OVCAR3 (cell line): ENCODE data around the genes RIMBP2 and RAN.

DNA sequence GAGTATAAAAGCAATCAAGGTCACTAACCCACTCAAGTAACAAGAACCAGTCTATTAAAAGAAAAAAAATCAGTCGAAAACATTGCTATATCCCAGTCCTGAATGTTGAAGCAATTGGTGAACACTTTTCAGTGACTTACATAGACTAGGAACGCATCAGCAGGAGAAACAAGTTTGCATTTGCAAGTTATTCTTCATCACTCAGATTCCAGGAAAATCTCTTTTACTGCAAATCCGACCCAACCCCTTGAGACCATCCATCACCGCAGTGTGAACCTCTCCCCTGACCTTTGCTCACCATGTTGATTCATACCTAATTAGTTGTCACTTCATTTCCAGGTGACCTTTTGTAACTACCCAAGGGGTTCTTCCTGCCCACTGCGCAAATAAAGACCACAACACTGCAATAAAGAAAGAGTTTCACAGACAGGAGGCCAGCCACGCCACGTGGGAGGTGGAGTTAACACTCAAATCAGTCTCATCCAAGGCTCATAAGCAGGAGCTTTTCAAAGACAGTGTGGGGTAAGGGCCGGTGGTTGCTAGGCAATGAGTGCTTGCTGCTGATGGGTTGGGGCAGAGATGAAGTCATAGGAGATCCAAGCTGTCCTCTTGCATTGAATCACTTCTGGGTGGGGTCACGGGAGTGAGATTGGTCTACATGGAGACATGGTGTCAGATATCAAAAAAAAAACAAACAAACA lies 241.3 kb upstream of the TMEM132C start:
- RRBS, result no CpG with 5 or more reads among the region's 9 CpGs

GRCh38 chr12:128817524-128818507 lies 5.9 kb downstream of the SLC15A4 start:
- RRBS, result no CpG with 5 or more reads among the region's 12 CpGs

- RRBS, result no CpG with 5 or more reads among the region's 15 CpGs
These were observed 29.2 kb upstream of the FZD10 start for GRCh38 chr12:130132999-130133571.

DNA sequence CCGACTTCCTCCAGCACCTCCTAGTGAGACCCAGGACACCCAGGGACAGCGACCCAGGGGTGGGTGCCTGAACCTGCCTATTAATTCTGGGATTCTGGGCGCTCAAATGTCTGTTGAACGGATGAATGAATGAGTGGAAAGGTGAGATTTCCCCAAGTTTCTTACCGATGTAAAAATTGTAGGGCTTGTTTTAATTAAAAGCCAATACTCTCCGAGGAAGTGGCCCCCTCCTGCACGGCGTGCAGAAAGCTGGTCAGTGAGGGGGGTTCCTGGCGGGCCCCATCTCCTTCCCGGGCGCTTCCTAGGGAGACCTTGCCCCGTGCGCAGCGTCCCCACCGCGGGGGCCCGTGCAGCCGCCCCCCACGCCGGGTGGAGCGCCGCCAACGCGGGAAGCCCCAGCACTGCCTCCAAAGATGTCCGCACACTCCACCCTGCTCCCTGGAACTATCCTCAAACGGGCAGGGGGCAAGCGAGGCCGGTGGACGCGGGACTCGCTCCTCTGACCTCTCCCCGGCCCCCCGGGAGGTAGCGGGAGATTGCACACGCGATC lies 1.7 kb upstream of the FZD10 start:
- RRBS, result 22% methylated on average over 24 of the region's 36 CpGs

DNA sequence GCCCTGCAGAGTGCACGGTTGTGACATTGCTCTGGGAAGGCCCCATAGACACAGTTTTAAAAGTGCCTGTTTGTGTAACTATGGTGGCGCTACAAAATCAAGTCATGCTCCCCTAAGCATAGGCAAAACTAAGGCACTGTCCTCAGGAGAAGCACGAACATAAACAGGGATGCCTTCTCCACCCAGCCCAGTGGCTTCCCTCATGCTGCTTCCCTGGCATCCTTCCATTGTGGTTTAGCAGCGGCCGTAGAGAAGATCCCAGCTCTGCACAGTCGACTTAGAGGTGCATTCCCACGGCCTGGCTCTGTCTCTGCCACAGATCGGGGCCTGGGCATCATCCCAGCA lies 70.5 kb downstream of the PIWIL1 start:
- RRBS, result no CpG with 5 or more reads among the region's 8 CpGs

GRCh38 chr12:130716125-130716875 lies at the start of gene RIMBP2:
Gene RIMBP2, minus strand, starts transcription at chr12:130716299.
- RRBS, result 5% methylated on average over 5 of the region's 24 CpGs

- RRBS, result no CpG with 5 or more reads among the region's 39 CpGs
These were observed 1.1 kb upstream of the RAN start for GRCh38 chr12:130870496-130871375.

DNA sequence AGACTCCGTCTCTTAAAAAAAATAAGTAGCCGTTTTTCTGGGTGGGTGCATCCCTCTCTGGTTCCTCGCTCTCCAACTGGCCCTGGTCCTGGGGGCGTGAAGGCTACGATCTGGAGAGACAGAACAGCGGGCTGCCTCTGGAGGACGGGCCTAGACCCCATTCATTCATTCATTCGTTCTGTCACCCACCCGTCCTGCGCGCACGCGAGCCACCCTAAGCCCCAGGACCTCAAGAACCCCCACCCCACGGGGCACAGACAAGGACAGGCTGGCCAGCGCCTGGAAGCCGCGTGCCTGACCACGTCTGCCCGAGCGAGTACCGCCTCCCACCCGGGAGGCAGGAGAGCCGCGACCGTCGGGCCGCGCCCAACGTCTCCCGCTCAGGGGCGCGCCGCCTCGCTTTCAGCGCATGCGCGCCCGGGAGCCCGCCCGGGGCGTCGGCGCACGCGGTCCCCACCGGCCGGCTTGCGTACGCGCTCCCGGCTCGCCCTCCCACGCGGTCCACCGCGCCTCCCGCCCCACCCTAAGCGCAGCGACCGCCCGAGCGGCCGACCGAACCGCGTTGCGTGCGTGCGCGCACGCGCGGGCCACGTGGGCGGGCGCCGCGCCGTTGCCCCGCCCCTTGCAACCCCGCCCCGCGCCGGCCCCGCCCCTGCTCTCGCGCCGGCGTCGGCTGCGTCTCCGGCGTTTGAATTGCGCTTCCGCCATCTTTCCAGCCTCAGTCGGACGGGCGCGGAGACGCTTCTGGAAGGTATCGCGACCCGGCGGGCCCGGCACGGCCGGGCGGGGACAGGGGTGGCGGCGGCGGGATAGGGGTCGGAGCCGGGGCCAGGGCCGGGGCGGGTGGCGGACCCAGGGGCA lies at the start of gene RAN:
Gene RAN (plus strand): TSS at position 691 of the 861 bp plus-strand sequence.
- RRBS, result 5% methylated on average over 35 of the region's 116 CpGs

DNA sequence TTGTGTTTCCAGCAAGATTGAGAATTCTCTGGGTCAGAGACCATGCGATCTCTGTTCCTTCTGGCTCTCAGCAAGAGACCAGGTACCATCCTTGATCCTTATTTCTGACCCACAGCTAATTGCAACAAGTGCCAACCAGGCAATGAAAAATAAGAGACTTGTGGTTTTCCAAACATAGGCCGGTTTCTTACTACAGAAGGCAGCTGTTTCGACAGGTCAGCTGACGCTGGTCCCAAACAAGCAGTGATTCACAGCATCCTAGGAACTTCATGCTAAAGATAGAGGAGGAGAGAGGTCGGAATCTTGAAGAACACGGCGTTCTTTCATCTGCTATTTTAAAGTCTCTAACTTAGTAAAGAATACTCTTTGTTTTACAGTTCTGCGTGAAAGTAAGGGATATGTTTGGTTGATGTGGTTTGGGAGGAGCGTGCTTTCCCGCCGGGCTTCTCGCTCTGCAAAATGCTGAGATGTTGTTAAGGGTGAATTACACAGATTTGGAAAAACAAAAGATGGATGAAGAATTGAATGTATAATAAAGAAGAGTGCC lies 28.0 kb upstream of the ADGRD1 start:
- RRBS, result no CpG with 5 or more reads among the region's 12 CpGs

GRCh38 chr12:131028273-131029250 lies 74.9 kb downstream of the ADGRD1 start:
- RRBS, result 39% methylated on average over 3 of the region's 33 CpGs

GRCh38 chr12:131604296-131605002 lies 106.4 kb upstream of the SFSWAP start:
- RRBS, result no CpG with 5 or more reads among the region's 18 CpGs

DNA sequence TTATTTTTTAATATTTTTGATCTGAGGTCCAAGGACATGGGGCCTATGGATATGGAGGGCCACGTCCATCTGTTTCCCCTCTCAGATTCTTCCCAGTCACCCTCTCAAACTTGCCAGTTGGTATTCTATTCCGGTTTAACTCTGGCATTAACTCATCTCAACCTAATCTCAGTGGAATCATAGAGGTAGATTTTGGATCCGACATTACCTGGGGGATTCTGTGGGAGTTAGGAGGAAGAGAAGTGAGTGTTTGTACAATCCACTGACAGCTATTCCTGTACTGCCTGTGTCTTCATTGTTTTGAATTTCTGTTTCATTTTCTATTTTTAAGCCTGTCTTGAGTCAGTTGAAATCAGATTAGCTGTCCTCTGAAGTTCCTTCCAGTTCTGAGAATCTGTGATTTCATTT lies 103.5 kb upstream of the SFSWAP start:
- RRBS, result no CpG with 5 or more reads among the region's 3 CpGs

GRCh38 chr12:131736603-131736918 lies 25.7 kb downstream of the SFSWAP start:
- RRBS, result no CpG with 5 or more reads among the region's 9 CpGs

DNA sequence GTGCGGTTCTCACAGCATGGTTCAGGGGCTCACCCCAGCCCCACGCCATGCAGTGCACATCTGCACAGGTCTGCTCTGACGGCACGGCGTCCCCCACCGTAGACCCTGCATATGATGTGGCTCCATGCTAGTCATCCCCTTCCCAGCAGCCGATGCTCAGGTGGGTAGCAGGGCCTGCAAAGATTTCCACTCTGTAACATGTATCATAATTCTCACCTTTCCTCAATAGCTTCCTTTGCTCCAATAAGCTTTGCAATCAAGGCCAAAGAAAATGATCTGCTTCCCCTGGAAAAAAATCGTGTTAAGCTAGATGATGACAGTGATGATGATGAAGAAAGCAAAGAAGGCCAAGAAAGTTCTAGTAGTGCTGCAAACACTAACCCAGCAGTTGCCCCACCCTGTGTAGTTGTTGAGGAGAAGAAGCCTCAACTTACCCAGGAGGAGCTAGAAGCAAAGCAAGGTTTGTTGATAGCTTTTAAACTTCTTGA lies 53.4 kb downstream of the SFSWAP start:
- RRBS, result no CpG with 5 or more reads among the region's 8 CpGs

GRCh38 chr12:131831540-131832140 lies 3.4 kb downstream of the MMP17 start:
- RRBS, result 12% methylated on average over 2 of the region's 24 CpGs

GRCh38 chr12:131851814-131852416 lies 23.7 kb downstream of the MMP17 start:
- RRBS, result no CpG with 5 or more reads among the region's 29 CpGs

DNA sequence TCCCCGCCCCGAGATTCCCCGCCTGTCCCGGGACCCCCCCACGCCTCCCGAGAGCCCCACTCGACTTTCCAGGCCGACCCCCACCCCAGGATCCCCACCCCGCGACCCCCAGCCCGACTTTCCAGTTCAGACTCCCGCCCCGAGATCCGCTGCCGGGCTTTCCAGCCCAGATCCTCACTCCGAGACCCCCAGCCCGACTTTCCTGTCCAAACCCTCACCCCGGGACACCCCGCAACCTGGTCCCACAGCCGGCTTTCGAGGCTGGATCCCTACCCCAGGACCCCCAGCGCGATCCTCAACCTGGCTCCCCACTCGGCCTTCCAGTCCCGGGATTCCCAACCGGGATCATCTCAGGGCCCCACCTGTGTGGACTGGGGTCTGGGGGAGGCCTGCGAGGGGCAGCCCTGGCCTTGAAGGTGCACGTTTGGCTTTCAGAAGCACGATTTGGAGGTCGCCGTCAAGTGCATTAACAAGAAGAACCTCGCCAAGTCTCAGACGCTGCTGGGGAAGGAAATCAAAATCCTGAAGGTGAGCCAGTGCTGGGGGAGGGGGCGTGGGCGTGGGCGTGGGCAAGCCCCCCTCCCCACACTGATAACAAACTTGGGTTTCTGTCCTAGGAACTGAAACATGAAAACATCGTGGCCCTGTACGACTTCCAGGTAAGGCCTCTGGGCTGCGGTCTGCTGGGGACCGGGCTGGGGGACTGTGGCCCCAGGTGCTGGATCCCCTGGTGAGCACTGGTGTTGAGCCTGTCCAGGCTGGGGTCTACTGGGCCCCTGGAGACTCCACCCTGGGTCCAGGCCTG lies 946 bp downstream of the ULK1 start:
- RRBS, result 9% methylated on average over 12 of the region's 40 CpGs

DNA sequence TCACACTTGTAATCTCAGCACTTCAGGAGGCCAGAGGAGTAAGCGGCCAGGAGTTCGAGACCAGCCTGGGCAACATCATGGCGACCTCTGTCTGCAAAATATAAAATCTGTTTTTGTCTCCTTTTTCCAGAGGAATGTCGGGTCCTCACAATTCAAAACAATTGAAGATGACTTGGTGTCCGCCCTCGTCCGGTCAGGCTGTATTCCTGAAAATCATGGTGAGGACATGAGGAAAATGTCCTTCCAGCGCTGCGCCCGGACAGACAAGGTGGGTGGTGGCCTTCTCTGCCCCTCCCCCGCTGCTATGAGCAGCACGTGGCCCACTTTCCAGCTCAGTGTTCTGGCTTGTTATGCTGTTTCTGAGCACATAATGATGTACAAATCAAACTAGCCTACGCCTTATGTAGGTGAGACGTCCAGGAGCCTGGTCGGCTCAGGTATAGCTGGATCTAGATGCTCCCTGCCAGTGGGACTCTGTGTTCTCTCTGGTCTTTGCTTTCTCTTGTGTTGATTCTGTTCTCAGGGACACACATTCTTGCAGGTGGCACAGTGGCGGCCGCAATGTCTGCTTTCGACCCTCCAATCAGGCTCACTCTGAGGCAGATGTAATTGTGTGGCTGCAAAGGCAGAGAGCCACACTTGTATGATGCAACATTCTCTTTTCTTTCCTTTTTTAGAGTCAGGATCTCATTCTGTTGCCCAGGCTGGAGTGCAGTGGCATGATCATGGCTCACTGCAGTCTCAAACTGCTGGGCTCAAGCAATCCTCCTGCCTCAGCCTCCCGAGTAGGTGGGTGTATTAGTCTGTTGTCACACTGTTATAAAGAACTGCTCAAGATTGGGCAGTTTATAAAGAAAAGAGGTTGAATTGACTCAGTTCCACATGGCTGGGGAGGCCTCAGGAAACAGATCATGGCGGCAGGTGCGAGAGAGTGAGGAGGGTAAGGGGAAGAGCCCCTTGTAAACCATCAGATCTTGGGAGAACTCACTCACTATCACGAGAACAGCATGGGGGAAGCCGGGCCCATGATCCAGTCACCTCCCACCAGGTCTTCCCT lies 3.3 kb downstream of the PUS1 start:
- RRBS, result 97% methylated on average over 3 of the region's 23 CpGs

DNA sequence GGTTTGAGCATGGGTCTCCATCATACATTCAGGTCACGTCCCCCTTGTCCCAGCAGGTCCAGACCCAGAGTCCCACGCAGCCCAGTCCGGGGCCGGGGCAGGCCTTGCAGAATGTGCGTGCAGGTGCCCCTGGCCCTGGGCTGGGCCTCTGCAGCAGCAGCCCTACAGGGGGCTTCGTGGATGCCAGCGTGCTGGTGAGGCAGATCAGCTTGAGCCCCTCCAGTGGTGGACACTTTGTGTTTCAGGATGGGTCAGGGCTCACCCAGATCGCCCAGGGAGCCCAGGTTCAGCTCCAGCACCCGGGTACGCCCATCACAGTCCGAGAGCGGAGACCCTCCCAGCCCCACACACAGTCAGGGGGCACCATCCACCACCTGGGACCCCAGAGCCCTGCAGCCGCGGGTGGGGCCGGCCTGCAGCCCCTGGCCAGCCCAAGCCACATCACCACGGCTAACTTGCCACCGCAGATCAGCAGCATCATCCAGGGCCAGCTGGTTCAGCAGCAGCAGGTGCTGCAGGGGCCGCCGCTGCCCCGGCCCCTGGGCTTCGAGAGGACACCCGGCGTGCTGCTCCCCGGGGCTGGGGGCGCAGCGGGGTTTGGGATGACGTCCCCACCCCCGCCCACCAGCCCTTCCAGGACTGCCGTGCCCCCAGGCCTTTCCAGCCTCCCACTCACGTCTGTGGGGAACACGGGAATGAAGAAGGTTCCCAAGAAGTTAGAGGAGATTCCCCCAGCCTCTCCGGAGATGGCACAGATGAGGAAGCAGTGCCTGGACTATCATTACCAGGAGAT lies 11.4 kb downstream of the EP400 start:
- RRBS, result no CpG with 5 or more reads among the region's 32 CpGs

DNA sequence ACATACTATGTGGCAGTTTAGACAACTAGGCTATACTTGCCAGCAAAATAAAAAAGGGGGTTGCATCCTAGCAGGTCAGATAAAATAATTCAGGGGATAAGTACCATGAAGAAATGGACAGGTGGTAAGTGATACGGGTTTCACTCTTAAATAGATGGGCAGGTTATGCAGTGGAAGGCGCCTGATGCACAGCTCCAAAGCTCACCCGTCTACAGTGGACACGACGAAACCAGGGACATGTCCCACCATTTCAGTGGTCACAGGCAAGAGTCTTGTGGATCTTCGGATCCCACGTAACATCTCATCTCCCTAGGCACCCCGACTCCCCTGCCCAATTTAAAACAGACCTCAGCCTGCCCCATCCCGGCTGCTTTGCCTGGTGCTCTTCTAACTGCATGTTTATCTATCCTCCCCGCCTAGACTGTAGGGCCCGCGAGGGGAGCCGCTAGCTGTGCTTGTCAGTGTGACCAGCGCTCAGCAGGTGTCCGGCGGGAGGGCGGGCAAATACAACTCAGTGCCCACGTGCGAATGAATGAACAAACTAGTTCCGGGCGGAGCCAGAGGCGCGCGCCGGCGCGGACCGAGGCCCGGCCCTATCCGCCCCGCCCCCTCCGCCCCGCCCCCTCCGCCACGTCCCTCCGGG lies 60.4 kb downstream of the DDX51 start:
- RRBS, result 3% methylated on average over 16 of the region's 36 CpGs